Jejunum (tissue), 1 donor: ENCODE measurements around the genes THBS2, WDR27 and C6orf120.

DNA sequence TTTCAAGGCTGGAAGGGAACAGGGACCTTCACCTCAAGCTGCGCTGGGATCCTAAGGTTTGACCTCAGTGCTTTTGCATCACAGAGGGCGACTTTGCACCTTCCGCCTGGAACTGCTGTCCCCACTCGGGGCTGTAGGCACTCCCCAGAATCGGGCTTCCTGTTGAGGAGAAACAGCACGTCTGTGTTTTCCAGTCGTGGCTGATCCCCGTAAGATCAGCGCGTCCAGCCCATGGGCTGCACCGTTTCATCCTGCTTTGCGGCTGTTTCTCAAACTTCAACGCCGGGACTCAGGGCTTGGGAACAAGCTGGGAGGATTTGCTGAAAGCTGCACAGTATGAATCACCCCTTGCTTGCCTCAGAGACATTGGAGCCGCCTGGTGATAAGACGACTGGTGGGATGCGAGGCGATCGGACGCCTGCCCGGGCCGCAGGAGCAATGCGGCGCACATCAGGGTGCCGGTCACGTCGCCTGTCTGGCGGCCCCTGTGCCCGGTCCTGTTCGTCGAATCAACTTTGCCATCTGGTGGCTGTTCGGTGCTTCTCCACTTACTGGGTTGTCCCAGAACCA lies 53.6 kb upstream of the FRMD1 start:
- PRO-cap: no peak

DNA sequence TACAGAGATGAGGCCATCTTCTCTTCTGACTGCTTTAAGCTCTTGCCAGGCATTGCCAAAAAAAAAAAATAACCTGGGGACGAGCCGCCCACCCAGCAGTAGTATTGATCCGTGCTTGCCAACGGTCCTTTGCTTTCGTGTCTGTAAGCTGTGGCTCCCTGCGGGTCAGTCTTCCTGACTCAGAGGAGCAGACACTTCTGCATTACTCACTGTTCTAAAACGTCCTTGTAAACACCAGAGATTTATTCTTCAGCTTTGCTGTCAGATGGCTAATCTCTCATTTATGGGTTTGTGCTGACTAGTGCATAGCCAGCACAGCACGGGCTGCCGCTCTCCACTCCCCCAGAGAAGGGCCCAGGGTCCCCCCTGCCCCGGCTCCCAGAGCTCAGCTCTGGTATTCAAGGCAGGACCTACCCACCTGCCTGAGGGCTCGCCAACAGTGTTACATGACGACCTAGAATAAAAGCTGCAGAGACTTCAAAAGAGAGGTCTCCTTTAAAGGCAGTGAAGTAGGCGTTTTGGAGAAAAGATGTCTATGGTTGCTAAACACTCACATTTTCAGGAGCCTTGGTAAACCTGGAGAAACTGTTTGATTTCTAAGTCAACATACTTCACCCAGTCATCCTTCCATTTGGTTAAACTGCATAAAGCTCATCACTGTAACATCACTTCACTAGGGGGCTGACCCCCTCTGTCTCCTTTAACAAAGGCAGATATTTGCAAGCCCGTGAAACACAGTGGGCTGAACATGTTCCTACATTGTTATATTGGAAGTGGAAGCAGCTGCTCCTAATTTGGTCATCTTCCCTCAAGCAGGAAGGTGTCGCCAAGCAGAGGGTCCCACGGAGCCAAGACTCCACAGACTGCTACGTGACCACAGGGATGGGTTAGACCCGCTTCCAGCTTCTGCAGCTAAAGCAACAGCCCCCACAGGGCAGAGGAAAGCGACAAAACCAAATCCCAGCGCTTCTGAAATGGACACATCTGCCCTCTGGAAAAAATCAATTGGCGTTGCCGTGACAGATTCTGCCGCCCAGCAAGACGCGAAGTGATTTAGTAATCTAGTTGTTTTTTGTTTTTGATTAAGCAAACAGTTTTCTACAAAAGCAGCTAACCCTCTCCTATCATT lies 78.9 kb upstream of the FRMD1 start:
- PRO-cap: no peak

- PRO-cap: no peak
Observed at GRCh38 chr6:168216658-168217181, 102.9 kb downstream of the DACT2 start.

DNA sequence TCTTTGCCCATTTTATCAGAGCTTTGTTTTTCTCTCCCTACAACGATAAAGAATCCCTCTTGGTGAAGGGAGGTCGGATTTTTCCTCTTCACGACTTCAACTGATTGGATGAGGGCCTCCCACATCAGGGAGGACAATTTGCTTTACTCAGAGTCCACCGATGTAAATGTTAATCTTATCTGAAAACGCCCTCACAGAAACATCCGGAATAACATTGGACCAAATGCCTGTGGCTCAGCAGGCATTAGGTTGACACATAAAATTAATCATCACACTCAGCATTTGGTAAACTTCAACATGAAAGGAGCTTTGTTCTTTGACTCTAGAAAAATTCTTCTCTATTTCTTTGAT lies 7.3 kb upstream of the DACT2 start:
- PRO-cap: no peak

DNA sequence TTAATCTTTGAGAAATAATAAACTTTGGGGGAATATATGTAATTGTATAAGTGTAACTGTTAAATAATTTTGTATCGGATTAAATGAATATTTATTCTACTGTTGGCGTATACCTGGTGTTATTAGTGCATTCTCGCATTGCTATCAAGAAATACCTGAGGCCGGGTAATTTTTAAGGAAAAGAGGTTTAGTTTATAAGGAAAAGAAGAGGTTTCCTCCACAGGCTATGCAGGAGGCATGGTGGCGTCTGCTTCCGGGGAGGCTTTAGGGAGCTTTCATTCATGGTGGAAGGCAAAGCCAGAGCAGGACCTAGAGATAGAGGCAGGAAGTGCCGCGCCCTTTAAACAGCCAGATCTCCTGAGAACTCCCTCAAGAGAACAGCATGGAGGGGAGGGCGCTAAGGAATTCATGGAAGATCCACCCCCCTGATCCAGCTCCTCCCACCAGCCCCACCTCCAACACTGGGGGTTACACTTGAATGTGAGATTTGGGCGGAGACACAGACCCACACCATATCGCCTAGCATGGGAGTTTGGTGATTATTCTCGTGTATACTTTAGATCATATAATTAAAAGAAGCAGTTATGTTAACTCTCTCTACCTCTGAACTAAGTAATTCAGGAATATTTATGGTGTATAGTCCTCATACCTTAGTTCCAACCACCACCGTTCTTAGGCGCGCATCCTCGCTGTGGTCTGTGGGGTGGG lies 13.9 kb upstream of the DACT2 start:
- PRO-cap: unidirectional peak, minus-strand start at position 299 of the sequence; unidirectional peak, minus-strand start at position 379 of the sequence

DNA sequence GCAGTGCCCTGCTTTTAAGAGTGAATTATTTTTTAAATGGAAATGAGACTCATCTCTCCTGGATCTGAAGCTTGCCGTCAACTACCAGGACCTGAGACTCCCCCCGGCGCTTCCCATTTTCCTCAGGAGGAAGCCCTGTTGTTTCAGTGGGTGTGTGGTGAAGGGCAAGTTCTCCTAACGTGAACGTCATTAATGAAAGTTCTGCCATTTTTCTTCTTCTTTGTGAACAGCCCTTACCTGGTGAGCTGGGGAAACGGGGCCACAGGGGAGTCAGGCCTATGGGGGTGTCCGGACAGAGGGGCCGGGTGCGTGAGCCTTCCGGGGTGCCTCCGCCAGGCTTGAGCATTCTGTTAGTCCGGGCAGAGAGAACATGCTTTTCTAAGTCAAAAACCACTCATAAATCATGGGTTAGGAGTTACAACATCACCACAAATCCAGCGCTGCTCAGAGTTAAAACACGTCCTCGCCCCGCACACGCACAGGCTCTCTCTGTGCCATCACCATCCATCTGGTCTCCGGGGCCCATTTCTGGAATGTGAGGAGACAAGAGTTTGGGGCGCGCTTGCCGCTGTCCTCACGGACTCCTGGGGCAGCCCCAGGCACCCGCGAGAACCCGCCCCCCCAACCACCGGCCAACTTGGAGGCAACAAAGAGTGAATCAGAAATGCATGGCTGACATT lies 56.5 kb upstream of the SMOC2 start:
- PRO-cap: no peak

- PRO-cap: no peak
Observed at GRCh38 chr6:168413200-168413856, 27.7 kb upstream of the SMOC2 start.

- PRO-cap: no peak
Observed at GRCh38 chr6:168574433-168575447, 133.8 kb downstream of the SMOC2 start.

GRCh38 chr6:168638659-168639187 lies 197.7 kb downstream of the SMOC2 start:
- PRO-cap: unidirectional peak, minus-strand start at chr6:168638816

- PRO-cap: no peak
Observed at GRCh38 chr6:169231827-169232347, 21.8 kb downstream of the THBS2 start.

GRCh38 chr6:169234763-169235268 lies 18.8 kb downstream of the THBS2 start:
- PRO-cap: no peak

GRCh38 chr6:169253638-169254316 lies at the start of gene THBS2:
TSS of gene THBS2 (minus strand) at chr6:169253846.
- PRO-cap: bidirectional peak, plus-strand start at chr6:169253822, minus-strand start at chr6:169253846; unidirectional peak, minus-strand start at chr6:169254058

DNA sequence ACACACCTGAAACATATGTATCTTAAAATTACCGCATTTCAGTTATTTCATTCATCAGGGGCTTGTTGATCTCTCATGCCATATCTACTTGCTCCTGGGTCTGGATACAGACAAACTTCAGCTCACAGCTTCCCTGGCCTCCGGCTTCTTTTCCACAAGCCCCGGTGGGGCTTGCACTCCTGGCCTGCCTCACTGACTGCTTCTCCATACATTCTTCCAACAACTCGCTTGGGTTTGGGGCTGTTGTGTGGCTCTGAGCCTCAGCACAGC lies 58.6 kb upstream of the THBS2 start:
- PRO-cap: unidirectional peak, minus-strand start at position 145 of the sequence

DNA sequence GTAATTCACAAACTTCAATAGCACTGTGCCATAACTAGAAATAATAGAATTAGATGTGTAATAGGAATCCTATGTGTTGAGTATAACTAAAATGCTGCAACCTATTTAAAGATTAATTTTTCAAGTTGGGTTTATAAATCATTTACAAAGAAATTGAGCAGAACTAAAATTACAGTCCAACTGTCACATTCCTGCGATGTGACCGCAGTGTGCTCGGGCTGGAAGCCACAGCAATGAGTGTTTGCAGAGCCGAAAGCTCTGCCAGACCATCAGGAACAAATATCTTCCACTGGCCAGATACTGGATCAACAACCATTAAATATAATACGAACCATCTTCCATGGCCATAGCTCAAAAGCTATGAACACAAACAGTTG lies 172.0 kb downstream of the WDR27 start:
- PRO-cap: no peak

DNA sequence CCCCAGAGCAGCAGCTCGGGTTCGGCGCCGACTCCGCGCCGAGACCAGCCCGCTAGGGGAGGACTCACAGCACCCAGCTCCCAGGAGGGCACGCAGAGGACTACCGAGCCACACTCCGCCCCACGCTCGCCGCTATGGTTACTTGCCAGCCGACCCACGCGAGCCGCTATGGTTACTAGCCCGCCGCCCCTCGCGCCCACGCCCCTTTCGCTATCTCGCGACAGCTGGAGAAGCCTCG lies at the start of gene WDR27:
WDR27 (minus strand) TSS at position 174 of the 238 bp plus-strand sequence.
- PRO-cap: bidirectional peak, plus-strand start outside the sequence, minus-strand start at position 200 of the sequence

DNA sequence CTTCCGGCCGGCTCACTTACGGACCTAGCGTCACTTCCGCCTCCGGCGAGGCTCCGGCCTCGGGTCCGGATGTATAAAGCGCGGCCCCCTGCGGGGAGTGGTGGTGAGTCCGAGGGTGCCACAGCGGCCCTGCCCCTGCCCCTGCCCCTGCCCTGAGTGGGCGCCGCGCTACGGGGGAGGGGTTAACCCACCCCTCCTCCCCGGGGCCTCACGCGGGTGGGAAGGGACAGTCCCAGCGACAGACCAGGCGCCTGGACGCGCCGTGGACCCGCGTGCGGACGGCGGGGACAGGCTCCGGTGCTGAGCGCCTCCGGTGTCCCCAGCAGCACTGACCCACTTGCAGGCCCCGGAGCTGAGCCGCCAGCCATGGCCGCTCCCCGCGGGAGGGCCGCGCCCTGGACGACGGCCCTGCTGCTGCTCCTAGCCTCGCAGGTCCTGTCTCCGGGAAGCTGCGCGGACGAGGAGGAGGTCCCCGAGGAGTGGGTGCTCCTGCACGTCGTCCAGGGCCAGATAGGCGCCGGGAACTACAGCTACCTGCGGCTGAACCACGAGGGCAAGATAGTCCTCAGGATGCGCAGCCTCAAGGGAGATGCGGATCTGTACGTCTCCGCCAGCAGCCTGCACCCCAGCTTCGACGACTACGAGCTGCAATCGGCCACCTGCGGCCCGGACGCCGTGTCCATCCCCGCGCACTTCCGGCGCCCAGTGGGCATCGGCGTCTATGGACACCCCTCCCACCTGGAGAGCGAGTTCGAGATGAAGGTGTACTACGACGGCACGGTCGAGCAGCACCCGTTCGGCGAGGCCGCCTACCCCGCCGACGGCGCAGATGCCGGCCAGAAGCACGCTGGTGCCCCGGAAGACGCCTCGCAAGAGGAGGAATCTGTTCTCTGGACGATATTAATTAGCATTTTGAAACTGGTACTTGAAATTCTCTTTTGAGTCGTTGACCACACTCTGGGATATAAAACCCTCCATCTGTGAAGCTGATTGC lies at the start of gene C6orf120:
C6orf120 (plus strand) TSS at position 33 of the 994 bp plus-strand sequence.
- PRO-cap: bidirectional peak, plus-strand start at position 45 of the sequence, minus-strand start outside the sequence

GRCh38 chr6:169723234-169724045 lies 860 bp downstream of the PHF10 start:
- PRO-cap: bidirectional peak, plus-strand start at chr6:169724167, minus-strand start at chr6:169723998

GRCh38 chr6:169766919-169767967 lies 15.8 kb downstream of the ERMARD start:
- PRO-cap: no peak

DNA sequence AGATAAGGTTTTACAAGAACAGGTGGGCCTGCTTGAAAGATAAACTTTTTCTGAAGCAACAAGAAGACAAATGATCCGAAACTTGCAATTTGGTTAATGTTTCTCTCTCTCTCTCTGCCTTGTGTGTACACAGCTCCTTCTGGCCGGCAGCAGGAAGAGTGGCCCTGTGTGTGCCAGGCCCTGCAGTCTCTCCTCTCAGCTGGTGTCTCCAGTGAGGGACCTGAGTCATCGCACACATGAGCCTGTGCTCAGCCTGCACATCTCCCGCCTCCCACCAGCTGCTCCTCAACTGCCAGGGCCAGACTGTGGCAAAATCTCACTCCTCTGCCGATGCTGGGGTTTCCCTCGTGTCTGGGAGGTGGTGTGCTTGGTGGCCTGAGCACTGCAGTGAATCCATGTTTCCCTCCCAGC lies 49.3 kb downstream of the ERMARD start:
- PRO-cap: no peak

DNA sequence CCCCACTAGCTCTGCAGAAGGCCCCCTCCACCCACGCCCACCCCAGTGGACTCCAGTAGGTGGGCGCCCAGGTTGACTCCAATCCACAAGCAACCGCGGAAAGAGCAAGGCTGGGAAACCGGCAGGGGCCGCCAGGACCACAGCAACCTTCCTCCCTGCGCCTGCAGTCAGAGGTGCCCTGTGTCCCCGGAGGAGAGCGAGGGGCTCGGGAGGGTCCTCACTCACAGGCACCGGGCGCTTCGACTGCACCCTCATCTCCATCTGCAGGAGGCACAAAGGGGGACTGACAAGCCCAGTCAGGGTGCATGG lies 137.4 kb downstream of the DLL1 start:
- PRO-cap: no peak